Adrenal gland (tissue), 7 donors: ENCODE data around the genes DPEP3, DUS2 and NFAT5.

DNA sequence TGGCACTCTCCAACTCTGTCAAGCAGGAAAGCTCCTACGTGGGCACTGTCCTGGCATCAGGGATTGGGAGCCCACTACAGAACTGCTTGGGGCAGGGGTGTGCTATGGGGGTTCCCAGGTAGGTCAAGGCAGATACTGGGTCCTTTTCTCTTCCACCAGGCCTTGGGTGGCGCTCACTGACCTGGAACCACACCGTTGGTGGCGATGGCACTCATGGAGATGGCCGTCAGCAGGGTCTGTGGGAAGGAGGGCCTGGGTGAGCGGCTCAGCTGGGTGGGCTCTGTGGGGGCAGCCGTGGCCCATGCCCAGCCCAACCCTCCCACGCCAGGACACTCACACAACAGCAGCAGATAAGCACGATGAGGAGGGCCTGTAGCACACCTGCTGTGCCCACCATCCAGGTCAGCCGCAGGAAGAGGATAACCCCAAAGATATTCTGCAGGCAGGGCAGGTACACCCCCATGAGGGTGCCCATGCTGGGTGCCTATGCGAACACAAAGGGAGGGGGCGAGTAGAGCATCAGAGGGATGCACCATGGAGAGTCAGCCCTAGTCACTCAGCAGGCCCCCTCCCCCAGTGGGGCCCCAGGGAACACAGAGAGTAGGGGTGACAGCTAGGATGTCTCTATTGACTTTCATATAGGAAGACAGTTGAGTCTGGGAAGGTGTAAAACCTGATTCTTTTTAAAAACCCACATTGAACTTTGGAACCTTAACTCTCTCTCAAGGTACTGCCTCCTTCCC, 10.7 kb downstream of the SLC12A4 start:
- PRO-cap, 3 experiments = no peak in any of the 3 experiments
- RAMPAGE, long total RNA, 4 experiments = no peak in any of the 4 experiments
- RRBS = no CpG with 5 or more reads among the region's 12 CpGs

GRCh38 chr16:67969408-67970018, 1.1 kb upstream of the SLC12A4 start:
- PRO-cap, 3 experiments = peak in 1 of 3 experiments; most common minus-strand start chr16:67969528 (in 1)
- RAMPAGE, long total RNA, 4 experiments = no peak in any of the 4 experiments
- RRBS = no CpG with 5 or more reads among the region's 33 CpGs

DNA sequence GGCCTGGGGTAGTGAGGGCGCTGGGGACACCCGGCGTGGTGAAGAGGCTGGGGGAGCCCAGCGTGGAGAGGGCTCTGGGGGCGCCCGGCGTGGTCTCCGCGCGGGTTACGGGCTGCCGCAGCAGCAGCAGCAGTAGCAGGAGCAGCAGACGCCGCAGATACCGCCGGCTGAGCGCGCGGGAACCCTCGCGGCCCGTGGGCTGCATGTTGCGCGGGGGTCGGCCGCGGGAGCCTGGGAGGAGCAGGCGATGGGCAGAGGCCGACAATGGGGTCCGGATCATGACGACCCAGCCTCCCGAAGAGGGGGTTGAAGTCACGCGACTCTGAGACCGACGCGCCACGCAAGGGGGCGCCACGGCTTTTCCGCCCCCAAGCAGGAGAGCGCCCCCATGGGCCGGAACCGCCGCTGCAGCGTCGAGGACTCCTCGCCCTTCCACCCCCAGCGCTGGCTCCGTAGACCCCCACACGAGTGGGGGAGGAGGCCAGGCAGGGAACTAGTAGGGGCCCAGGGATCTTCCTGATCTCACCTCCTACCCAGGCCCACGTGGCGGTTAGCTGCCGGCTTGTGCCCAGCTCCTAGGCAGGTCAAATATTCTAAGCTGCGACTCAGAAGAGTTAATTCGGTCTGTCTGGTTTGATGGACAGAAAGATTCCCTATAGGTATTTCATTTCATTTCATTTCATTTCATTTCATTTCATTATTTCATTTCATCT, at the start of gene DPEP3:
Gene DPEP3 (minus strand): TSS at position 324 of the 713 bp plus-strand sequence.
- PRO-cap, 3 experiments = no peak in any of the 3 experiments
- RAMPAGE, long total RNA, 4 experiments = no peak in any of the 4 experiments
- RRBS = 65% methylated on average over 24 of the region's 56 CpGs

- PRO-cap, 3 experiments = peak in 2 of 3 experiments; most common plus-strand start chr16:68006035 (in 1); most common minus-strand start chr16:68005940 (in 1)
- RAMPAGE, long total RNA, 4 experiments = no peak in any of the 4 experiments
- RRBS = no CpG with 5 or more reads among the region's 6 CpGs
These were observed 6.6 kb upstream of the DPEP2 start for GRCh38 chr16:68005767-68006345.

GRCh38 chr16:68023069-68023791, at the start of gene DUS2:
Gene DUS2, plus strand, starts transcription at chr16:68023284.
- PRO-cap, 3 experiments = peak in 3 of 3 experiments; most common plus-strand start chr16:68023284 (in 3); most common minus-strand start chr16:68023211 (in 2)
- RAMPAGE, long total RNA, 4 experiments = start-site peak on the plus strand in 4 of 4 experiments, at chr16:68022932-68023325 at its widest, 7 to 113 reads per replicate; start-site peak on the minus strand in 3 of 4 experiments, at chr16:68023209-68023238 at its widest, 14 to 30 reads per replicate
- RRBS = under 1% methylated on average over 11 of the region's 49 CpGs

DNA sequence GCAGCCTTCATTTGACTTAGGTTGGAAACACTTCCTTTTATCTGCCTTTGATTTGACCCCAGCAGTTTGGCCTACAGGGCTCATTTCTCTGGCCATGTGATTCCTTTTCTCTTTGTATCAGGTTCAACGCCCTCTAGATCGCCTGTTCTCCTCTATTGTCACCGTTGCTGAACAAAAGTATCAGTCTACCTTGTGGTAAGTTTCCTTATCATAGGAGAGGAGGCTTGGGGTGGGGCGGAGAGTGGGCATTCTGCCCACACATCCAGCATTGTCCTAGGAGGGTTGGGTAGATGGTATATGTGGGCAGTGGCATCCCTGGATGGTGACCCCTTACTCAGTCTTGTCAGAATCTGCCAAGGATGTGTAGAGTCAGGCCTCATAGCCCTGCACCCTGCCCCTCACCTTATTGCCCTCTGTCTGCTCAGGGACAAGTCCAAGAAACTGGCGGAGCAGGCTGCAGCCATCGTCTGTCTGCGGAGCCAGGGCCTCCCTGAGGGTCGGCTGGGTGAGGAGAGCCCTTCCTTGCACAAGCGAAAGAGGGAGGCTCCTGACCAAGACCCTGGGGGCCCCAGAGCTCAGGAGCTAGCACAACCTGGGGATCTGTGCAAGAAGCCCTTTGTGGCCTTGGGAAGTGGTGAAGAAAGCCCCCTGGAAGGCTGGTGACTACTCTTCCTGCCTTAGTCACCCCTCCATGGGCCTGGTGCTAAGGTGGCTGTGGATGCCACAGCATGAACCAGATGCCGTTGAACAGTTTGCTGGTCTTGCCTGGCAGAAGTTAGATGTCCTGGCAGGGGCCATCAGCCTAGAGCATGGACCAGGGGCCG, 6.6 kb upstream of the NFATC3 start:
- PRO-cap, 3 experiments = no peak in any of the 3 experiments
- RAMPAGE, long total RNA, 4 experiments = no peak in any of the 4 experiments
- RRBS = no CpG with 5 or more reads among the region's 11 CpGs

- PRO-cap, 3 experiments = peak in 3 of 3 experiments; most common plus-strand start chr16:68084817 (in 3); most common minus-strand start chr16:68084689 (in 2)
- RAMPAGE, long total RNA, 4 experiments = start-site peak on the plus strand in 1 of 4 experiments, at chr16:68084750-68084844 at its widest, 71 reads per replicate
- RRBS = 15% methylated on average over 15 of the region's 50 CpGs
These were observed 768 bp upstream of the NFATC3 start for GRCh38 chr16:68084113-68085091.

GRCh38 chr16:68252424-68252900, 7.3 kb downstream of the PLA2G15 start:
- PRO-cap, 3 experiments = no peak in any of the 3 experiments
- RAMPAGE, long total RNA, 4 experiments = no peak in any of the 4 experiments
- RRBS = no CpG with 5 or more reads among the region's 4 CpGs

DNA sequence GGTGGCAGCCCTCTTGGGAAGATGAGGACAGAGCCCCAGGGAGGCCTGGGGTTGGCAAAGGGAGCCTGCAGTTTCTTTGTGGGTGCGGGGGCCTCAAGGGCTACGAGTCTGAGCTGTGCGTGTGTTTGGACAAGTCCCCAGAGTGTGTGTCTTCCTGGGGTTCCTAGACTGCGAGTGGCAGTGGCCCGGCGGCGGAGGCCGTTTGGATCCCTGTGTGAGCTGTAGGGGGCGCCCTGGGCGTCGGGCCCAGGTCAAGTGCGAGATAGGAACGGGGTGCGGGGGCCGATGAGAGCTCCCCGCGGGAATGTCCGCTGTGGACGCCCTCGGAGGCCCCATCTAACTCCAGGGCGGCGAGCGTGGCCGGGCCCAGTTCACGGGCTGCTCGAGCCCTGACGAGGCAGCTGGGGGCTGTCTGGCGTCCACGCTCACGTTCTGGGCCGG, 367 bp upstream of the SLC7A6 start:
- PRO-cap, 3 experiments = peak in 3 of 3 experiments; most common plus-strand start position 249 of the sequence (in 3); most common minus-strand start position 176 of the sequence (in 3)
- RAMPAGE, long total RNA, 4 experiments = no peak in any of the 4 experiments
- RRBS = under 1% methylated on average over 8 of the region's 31 CpGs

- PRO-cap, 3 experiments = no peak in any of the 3 experiments
- RAMPAGE, long total RNA, 4 experiments = no peak in any of the 4 experiments
- RRBS = no CpG with 5 or more reads among the region's 19 CpGs
These were observed 44.7 kb downstream of the PRMT7 start for GRCh38 chr16:68355525-68355981.

DNA sequence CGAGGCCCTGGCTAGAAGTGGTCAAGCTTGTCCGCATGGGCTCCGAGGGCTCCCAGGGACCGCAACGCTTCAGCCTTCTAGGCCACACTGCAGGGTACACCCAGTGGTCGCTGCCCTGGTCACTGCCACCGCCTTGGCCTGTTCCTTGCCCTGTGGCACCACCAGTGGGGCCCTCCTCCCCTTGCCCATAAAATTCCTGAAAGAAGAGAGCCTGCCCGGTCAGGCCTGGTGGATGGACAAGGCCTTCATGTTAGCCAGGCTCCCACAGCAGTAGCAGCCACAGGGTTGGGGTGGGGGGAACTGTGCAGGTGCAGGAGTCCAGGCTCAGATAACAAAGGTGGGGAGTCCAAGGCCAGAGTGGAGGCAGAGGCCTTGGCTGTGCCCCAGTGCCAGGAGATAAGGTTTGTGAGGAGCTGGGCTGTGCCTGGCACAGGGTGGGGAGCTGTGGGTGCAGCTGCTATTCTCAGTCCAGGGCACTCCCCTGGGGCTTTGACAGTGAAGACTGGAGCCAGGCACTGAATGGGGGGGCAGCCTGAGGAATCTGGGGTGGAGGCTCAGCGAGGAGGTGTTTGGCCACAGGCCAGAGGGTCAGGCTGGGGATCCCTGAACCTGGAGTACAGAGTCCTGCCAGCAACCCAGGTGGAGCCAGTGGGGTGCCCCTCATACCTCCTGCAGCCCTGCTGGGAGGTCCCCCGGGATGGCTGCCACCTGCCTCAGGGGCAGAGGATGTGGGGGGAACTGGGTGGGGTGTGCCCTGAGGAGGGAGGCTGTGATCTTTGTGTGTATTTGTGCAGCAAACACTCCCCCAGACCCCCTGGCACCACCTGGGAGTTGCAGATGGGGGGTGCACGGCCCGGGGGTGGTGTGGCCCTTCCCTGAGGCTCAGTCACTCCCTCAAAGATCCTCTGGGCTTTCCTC, 44.2 kb upstream of the SMPD3 start:
- PRO-cap, 3 experiments = no peak in any of the 3 experiments
- RAMPAGE, long total RNA, 4 experiments = no peak in any of the 4 experiments
- RRBS = no CpG with 5 or more reads among the region's 12 CpGs

GRCh38 chr16:68509953-68510597, 29.0 kb upstream of the ZFP90 start:
- PRO-cap, 3 experiments = no peak in any of the 3 experiments
- RAMPAGE, long total RNA, 4 experiments = no peak in any of the 4 experiments
- RRBS = 1% methylated on average over 13 of the region's 44 CpGs

DNA sequence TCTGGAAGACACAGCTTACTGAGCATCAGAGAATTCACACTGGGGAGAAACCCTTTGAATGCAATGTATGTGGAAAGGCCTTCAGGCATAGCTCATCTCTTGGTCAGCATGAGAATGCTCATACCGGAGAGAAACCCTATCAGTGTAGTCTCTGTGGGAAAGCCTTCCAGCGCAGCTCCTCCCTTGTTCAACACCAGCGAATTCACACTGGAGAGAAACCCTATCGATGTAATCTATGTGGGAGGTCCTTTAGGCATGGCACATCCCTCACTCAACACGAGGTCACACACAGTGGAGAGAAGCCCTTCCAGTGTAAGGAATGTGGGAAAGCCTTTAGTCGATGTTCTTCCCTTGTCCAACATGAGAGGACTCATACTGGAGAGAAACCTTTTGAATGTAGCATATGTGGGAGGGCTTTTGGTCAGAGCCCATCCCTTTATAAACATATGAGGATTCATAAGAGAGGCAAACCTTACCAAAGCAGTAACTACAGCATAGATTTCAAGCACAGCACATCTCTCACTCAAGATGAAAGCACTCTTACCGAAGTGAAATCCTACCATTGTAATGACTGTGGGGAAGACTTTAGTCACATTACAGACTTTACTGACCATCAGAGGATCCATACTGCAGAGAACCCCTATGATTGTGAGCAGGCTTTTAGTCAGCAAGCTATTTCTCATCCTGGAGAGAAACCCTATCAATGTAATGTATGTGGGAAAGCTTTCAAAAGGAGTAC, 24.7 kb downstream of the ZFP90 start:
- PRO-cap, 3 experiments = no peak in any of the 3 experiments
- RAMPAGE, long total RNA, 4 experiments = no peak in any of the 4 experiments
- RRBS = no CpG with 5 or more reads among the region's 7 CpGs

DNA sequence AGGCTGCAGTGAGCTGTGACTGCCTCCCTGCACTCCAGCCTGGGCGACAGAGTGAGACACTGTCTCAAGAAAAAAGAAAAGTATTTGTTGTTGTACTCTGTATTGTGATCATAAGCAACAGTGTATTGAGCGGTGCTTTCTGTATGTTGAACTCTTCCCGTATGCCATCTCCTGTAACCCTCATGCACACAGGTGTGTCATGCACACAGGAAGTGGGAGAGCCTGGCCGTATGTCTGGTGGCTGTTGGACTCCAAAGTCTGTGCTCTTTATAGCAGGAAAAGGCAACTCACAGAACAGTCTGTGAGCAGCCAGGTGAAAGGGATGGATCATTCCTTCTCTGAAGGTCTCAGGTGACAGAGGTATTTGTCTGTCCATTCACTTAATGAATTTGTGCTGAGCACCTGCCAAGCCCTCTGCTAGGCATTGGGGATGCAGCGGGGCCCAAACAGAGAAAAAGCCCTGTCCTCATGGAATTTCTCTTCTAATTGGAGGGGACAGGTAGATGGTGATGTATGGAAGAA, 17.3 kb downstream of the CDH1 start:
- PRO-cap, 3 experiments = no peak in any of the 3 experiments
- RAMPAGE, long total RNA, 4 experiments = no peak in any of the 4 experiments
- RRBS = no CpG with 5 or more reads among the region's 5 CpGs

DNA sequence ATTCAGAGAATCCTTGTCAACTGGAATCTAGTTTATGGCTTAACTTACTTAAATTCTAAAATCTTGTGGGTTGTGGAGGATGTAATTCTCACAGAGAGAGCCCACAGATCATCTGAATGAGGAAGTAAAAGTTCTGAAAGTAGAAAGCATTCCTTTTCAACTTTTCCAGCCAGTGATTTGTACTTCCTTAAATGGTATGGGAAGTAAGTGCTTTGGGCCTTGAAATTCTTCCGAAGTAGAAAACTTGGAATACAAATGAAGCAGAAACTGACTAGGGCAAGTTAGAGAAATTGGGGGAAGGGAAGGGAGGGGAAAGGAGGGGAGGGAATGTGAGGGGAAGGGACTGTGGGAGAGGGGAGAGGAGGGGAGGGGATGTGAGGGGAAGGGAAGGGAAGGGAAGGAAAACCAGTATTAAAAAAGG, 15.6 kb upstream of the SNTB2 start:
- PRO-cap, 3 experiments = no peak in any of the 3 experiments
- RAMPAGE, long total RNA, 4 experiments = no peak in any of the 4 experiments
- RRBS = no CpG with 5 or more reads among the region's 1 CpG

GRCh38 chr16:69224998-69225696, 38.2 kb downstream of the SNTB2 start:
- PRO-cap, 3 experiments = no peak in any of the 3 experiments
- RAMPAGE, long total RNA, 4 experiments = no peak in any of the 4 experiments
- RRBS = no CpG with 5 or more reads among the region's 8 CpGs

- PRO-cap, 3 experiments = no peak in any of the 3 experiments
- RAMPAGE, long total RNA, 4 experiments = no peak in any of the 4 experiments
- RRBS = no CpG with 5 or more reads among the region's 2 CpGs
These were observed 4.0 kb upstream of the VPS4A start for GRCh38 chr16:69307035-69307689.

GRCh38 chr16:69370406-69370928, 15.3 kb downstream of the TERF2 start:
- PRO-cap, 3 experiments = no peak in any of the 3 experiments
- RAMPAGE, long total RNA, 4 experiments = no peak in any of the 4 experiments
- RRBS = no CpG with 5 or more reads among the region's 9 CpGs

- PRO-cap, 3 experiments = peak in 3 of 3 experiments; most common plus-strand start chr16:69565966 (in 2); most common minus-strand start chr16:69565715 (in 1)
- RAMPAGE, long total RNA, 4 experiments = start-site peak on the plus strand in 1 of 4 experiments, at chr16:69565959-69566007 at its widest, 19 reads per replicate
- RRBS = 1% methylated on average over 24 of the region's 63 CpGs
These were observed at the start of gene NFAT5 for GRCh38 chr16:69565327-69566087. Gene NFAT5, plus strand, starts transcription at chr16:69565966.

DNA sequence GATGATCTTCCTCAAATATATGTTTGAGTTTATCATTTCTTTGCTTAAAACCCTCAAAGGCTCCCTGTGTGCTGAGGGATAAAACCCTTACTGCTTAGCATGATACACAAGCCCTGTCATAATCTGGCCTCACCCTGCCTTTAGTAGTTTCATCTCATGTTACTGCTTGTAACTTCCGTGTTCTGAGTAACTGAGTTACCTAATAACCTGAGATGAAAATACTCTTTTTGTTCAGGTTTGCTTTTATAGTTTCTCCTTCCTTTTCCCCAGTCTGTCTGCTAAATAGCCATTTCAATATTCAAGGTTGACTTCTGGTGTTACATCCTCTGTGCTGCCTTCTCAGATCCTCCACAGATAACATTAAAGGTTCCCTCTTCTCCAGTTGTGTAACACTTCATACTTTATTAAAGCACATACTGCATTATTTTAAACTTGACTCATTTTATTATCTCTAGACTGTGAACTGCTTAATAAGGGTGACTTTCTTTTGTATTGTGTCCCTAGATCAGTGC, 47.6 kb downstream of the NFAT5 start:
- PRO-cap, 3 experiments = no peak in any of the 3 experiments
- RAMPAGE, long total RNA, 4 experiments = no peak in any of the 4 experiments
- RRBS = no CpG with 5 or more reads among the region's 1 CpG